H7 (cell line): ENCODE data around the genes ZNF346, FGFR4 and MXD3.

- RAMPAGE, long total RNA = no peak
Observed at GRCh38 chr5:176725521-176726038, 78.3 kb downstream of the TSPAN17 start.

DNA sequence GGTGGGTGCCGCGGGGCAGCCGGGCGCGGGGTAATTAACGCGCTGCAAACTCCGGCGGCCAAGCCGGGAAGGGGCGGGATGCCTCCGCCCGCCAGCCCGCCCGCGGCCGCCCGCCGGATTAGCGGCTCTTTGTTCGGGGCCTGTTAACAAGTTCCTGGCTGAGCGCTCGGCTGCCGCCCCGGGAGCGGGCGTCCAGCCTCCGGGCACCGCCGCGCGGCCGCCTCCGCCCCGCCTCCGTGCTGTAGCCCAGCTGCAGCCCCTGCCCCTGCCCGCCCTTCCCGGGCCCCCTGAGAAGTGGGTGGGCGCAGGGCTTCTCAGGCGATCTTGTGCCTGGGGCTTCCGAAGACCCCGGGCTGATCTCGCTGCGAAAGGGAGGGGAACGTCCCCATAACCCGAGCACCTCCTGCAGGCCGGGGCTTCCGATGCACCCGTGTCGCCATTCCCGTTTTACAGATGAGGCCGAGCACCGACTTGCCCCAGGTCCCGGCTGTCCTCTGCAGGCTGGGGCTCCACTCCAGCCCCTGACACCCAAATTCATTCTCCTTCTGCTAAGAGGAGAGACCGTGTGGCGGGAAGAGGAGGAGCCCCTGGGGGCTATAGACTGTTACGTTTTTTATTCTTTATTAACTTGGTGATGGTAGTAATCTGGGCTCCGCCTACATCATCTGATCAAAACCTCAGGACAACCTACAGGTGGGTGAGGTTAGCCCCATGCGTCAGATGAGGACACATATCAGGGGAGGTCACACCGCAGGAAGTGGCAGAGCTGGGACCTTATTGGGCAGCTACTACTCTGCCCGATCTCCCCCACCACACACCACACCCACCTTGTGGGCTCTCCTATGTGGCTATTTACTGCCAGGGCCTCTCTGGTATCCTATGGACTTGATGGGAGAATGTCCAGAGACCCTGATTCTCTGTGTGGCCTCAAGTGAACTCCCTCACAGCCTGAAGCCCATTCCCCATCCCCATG, 7.8 kb downstream of the UNC5A start:
- RAMPAGE, long total RNA = no peak

DNA sequence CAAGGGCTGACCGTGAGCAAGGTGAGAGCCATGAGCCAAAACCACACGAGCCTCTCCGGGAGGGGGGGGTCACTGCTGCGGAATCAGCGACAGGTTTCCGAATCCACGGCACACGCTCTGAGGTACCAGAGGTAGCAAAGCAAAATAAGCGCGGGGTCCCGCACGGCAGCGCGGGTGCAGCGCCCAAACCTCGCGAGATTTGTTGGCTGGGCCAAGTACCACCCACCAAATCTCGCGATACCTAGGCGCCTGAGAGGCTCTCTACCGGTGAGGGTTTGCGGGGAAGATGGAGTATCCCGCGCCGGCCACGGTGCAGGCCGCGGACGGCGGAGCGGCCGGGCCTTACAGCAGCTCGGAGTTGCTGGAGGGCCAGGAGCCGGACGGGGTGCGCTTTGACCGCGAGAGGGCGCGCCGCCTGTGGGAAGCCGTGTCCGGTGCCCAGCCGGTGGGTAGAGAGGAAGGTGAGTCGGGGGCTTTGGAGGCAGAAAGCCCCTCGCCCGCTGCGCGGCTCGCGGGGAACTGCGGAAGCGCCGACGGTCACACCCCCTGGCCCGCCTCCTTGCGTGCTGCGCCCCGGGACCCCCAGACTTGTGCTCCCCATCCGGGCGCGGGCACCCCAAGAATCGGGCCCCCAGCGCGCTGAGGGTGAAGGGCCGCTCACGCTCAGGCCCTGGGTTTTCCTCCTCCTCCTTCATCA, at the start of gene ZNF346:
ZNF346 (plus strand) TSS at position 244 of the 697 bp plus-strand sequence.
- RAMPAGE, long total RNA = start-site peak on the plus strand centred at position 267 of the sequence, 27 bp wide, 303 reads

DNA sequence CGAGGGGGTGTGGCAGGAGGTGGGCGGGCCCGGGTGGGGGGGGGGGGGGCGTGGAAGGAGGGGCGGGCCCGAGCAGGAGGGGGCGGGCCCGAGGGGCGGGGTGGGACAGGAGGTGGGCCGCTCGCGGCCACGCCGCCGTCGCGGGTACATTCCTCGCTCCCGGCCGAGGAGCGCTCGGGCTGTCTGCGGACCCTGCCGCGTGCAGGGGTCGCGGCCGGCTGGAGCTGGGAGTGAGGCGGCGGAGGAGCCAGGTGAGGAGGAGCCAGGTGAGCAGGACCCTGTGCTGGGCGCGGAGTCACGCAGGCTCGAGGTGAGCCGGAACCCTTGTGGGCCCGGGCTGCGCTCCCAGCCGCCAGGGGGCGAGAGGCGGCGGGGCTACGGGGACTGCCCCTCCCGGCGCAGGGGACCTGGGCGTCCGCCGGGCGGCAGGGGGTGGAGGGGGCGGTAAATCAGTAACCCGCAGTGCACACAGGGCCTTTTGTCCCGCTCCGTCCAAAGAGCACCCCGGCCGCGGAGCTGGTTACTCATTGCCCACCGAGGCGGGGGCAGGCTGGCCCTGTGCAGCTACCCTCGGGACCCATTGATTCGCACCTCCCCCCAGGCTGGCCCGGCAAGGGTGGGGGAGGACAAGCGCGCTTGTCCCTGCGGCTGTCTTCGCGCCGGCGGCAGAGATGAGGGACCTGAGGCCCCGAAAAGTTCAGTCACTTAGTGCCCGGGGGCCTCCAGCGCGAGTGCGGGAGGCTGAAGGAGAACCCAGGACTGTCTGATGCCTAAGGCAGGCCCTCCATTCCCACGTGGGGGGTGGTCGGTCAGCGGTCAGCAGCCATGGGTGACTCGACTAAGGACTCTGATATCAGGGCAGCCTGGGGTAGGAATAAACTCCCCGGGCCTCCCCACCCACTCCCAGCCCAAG, at the start of gene FGFR4:
FGFR4 (plus strand) TSS at position 148 of the 913 bp plus-strand sequence.
- RAMPAGE, long total RNA = no peak

GRCh38 chr5:177133123-177133358, 532 bp upstream of the NSD1 start:
- RAMPAGE, long total RNA = no peak

DNA sequence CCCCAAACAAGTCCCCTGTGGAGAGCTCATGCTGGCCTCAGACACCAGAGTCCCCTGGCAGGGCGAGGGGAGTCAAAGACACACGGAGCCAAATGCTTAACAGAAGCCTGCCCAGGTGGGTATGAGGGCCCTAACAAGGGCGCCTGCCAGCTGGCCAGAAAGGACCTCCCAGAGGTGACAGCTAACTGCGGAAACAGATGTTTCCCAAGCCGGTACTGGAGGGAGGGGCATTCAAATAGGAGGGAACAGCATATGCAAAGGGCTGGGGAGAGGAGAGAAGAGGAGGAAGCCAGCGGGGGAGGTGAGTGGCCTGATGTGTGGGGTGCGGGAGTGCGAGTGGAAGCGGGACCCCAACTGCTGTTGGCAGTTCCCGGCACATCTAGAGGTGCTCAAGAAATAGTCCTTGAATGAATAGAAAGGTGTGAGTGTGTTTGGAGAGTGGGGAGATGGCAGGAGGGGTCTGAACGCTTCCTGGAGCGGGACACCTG, 858 bp downstream of the MXD3 start:
- RAMPAGE, long total RNA = no peak

- RAMPAGE, long total RNA = start-site peak on the minus strand at chr5:177311912-177311928, 17 reads; start-site peak on the minus strand at chr5:177312267-177312304, 38 reads
Observed at GRCh38 chr5:177311558-177312719, at the start of gene MXD3. MXD3 (minus strand) TSS chr5:177311898.

DNA sequence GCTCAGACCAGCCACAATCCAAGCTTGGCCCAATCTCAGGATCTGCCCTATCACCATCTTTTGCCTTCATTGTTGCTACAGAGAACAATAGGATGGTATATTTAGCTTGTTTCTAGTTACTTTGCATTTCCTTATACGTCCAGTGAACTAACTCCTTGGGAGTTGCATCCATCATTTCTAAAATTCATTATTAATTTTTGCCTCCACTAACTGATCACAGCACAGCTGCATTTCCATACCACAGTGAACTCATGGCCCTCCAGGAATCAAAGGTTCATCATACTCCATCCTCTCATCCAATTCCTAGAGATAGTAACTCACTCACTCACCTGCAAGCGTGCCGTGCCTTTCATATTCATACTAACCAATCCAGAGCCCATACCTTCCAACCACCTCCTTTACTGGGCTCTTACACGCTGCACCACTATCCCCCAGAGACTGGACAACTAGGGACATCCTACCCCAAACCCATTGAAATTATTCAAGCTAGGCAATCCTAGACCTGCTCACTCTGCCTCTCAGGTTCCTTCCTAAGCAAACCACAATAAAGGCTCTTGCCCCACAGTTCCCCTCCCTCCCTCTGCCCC, 7.9 kb upstream of the MXD3 start:
- RAMPAGE, long total RNA = no peak

- RAMPAGE, long total RNA = no peak
Observed at GRCh38 chr5:177338978-177339913, 12.2 kb downstream of the LMAN2 start.

DNA sequence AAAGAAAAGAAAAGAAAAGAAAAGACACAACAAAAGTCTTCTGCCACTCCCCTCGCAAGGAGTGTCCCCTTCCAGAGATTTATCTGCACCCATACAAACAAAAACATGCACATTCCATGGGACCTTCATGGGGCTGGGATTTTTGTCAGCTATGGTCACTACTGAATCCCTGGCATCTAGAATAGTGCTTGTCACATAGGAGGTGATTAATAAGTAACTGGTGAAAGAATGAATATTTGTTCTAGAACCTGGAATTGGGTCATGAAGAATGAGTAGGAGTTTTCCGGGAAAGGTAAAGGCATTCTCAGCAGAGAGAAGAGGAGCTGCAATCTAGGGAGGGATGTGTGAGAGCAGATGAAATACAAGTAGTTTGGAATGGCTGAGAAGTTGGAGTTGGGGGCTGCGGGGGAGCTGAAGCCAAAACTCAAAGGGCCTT, 2.8 kb upstream of the LMAN2 start:
- RAMPAGE, long total RNA = no peak

DNA sequence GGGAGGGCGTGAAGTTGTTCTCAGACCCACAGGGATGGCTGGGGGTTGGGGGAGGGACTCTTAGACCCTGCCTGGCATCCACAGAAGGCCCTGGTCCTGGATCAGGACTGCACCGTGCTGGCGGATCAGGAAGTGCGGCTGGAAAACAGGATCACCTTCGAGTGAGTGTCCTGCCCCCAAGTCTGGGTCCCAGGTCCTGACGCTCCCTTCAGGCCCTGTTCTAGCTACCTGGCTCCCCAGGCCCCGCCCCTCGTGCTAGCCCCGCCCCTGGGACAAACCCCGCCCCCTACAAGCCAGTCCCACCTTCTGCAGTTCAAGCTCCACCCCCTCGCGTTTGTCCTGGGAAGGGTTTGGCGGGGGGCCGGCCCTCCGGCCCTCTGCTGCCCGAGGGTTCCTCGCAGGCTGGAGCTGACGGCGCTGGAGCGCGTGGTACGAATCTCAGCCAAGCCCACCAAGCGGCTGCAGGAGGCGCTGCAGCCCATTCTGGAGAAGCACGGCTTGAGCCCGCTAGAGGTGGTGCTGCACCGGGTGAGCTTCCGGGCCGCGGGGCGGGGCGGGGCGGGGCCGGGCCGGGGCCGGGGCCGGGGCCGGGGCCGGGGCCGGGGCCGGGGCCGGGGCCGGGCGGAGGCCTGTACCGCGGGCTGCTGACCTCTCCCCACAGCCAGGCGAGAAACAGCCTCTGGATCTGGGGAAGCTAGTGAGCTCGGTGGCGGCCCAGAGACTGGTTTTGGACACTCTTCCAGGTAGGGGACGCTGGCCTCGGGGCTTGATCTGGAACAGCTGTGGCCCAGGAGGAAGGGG, 13.0 kb downstream of the RGS14 start:
- RAMPAGE, long total RNA = start-site peak on the plus strand centred at position 348 of the sequence, 65 bp wide, 16 reads; start-site peak on the plus strand centred at position 600 of the sequence, 20 bp wide, 24 reads

DNA sequence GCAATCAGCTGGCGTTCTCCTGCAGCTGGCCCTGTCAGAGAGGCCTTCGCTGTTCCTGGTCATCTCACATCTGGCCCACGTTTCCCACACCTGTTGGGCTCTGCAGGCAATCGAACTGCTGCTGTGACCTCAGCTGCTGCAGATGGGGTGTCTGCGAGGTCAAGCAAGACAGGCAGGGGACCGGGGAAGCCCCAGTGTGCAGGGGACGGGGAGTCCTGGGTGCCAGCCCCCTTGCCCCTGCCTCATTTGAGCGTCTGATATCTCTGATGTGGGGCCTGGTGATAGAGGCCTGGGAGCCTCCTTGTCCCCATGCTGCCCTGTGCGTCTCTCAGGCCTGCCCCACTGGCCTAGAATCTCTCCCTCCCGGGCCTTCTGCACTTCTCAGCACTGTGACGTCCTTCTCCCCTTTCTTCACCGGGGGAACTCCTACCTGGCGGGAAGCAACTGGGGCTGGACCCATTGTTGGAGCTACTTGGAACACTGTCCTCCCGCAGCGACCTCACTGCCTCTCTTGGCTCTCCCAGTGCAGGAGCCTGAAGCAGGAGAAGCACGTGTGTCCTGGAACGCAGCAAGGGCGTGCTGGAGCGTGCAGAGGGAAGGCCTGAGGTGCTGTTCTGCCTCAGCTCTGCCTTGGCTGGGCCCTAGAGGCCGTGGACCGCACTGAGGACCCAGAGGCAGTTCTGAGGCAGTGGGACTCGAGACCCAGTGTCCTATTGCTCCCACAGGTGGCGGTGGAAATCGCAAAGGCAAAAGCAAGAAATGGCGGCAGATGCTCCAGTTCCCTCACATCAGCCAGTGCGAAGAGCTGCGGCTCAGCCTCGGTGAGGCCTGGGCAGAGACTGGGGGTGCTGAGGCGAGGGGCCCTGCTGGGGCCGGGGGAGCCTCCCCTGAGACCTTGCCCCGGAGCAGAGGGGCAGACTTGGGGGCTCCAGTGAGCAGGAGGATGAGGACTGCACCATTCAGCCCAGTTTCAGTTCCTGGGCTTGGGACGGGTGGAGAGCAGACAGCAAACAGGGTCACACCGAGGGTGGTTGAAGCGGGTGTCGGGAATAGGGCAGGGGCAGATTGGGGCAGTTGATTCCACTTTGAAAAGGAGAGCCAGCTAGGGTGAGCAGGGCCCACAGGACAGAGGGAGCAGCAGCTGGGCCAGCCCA, 4.0 kb downstream of the GRK6 start:
- RAMPAGE, long total RNA = no peak

GRCh38 chr5:177454095-177454359, 7.4 kb downstream of the PRR7 start:
- RAMPAGE, long total RNA = no peak

GRCh38 chr5:177456796-177457046, 10.1 kb downstream of the PRR7 start:
- RAMPAGE, long total RNA = no peak

DNA sequence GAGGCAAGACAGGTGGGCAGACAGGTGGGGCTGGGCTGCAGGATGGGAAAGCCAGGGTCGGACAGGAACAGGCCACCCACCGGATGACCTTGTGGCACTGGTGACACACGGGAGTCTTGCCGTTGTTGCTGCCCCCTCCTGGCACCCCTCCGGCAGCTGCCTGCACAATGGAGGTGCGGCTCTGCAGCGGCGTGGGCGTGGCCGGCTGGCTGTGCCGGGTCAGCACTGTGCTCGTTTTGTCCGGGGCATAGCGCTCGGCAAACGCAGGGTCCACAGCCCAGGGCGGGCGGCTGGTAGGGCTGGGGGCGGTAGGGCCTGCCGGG, 8.1 kb downstream of the PDLIM7 start:
- RAMPAGE, long total RNA = no peak

DNA sequence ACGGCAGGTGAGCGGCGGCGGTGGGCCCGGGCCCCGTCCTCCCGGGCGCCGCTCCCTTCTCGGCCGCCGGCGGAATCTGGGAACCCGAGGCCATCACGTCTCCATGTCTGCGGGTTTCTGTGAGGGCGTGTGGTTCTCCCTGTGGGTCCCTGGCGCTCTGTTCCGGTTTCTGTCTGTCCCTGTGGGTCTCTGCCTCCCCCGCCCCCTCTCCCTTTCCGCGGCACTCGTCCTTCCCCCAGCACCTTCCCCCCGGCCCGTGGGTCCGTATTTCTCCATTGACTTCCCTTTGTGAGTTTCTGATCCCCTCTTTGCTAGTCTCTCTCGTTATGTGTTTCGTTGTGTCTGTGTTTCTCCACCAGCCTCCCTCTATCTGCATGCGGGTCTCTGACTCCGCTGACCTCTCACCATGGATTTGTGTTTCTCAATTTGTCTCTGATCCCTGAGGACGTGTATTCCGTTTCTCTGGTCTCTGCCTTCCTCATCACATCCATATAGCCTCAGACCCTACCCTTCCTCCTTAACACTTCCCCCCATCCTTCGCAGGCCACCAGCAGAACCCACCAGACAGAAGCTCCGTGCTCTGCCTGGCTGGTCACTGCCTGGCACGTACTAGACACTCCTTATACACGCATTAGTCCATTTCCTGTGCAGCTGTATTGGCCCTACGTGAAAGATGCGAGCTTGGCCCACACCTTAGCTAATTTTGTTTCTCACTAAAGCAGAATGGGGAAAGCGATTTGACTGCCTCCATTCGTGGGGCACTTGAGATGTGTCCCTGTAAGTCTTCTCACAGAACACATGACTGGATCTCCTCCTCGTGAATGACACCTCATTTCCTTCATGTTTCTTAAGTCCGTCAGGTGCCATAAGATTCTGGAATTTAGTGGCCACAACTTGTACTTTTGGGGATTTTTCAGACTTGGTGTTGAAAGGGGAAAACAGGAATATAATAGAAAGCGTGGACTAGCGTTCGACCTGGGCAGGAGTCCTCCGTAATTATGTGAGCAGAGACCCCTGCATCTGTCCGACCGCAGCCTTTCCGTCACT, 645 bp downstream of the B4GALT7 start:
- RAMPAGE, long total RNA = no peak

DNA sequence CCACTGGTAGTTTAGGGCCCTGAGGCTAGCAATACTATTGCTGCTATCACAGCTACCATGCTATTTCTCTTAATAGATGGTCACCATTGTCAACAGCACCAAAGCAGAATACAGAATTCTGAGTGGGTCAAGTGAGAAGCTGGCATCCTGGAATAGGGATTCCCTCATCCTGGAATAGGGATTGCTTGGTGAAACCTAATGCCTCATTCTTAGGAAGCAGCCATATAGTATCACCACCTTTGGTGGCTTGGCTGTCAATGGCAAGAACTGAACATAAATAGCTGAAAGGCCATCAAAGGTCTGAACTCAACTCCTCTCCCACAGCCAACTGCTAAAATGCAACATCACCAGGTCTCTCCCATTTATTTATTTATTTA, 33.7 kb downstream of the B4GALT7 start:
- RAMPAGE, long total RNA = no peak

GRCh38 chr5:177939183-177940129, 56.6 kb downstream of the PROP1 start:
- RAMPAGE, long total RNA = no peak

DNA sequence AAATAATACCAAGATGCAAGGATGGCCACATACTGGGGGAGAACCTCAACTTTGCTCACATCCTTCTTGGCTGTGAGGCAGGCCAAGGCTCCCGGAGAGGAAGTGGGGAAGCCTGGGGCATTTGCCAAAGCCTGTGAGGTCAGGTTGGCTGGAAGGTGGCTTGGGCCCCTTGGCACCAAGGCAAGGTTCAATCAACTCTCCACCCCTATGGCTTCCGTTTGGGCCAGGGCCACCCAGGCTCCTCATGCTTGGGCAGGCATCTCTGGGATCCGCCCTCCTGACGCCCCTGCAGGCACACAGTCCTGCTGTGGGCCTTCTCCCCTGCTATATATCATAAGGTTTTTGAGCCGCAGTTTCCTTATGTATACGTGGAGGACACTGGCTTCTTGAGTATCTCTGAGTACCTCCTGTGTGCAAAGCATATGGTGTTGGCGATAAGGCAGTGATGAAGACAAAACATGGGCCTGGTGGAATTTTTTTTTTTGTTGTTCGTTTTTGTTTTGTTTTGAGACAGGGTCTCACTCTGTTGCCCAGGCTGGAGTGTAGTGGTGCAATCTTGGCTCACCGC, 3.5 kb upstream of the RMND5B start:
- RAMPAGE, long total RNA = no peak

DNA sequence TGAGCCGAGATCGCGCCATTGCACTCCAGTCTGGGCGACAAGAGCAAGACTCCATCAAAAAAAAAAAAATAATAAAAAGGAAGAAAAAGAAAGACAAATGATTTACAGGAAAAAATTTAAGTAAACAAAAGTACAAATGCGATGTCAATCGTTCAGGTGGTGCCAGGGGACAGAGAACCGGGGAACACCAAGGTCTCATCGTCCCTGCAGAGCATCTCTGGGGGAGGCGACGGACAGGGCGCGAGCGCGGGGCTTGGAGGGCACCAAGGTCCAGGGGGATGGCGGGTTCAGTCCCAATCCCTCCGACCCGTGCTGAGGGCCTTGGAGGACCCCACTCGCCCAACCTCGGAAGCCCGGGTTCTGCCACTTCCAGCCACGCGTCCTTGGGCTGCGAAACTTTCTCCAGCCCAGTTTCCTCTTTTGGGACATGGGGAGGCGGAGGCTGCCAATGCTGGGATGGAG, 549 bp upstream of the HNRNPAB start:
- RAMPAGE, long total RNA = no peak